ENCODE measurements around the genes CDT1 and ACSF3.

DNA sequence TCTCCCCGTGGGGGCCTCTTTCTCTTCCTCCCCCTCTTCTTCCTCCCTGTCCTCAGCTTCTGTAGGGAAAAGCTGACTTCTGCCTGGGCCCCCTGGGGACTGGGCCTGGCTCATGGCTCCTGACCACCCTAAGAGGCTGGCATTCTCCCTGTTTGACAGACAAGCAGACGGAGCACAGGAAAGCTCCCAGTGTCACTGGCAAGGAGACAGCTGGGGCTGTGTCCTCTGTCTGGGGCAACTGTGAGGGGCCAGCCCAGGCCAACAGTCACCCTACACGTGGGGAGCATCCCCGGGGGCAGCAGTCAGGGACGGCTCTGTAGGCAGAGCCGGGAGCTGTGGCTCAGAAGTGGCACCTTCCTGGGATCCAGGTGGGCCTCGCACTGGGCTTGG lies 14.4 kb downstream of the CTU2 start:
- PRO-cap = no peak
CAGE:
- cytosol, long polyA minus RNA = no peak
- cytosol, long polyA plus RNA = no peak
- long polyA plus RNA = no peak
- nucleus, long polyA minus RNA = no peak
- nucleus, long polyA plus RNA = no peak

- PRO-cap = no peak
CAGE:
- cytosol, long polyA minus RNA = no peak
- cytosol, long polyA plus RNA = no peak
- long polyA plus RNA = no peak
- nucleus, long polyA minus RNA = no peak
- nucleus, long polyA plus RNA = no peak
Measured at GRCh38 chr16:88761260-88762314, 23.4 kb downstream of the PIEZO1 start.

DNA sequence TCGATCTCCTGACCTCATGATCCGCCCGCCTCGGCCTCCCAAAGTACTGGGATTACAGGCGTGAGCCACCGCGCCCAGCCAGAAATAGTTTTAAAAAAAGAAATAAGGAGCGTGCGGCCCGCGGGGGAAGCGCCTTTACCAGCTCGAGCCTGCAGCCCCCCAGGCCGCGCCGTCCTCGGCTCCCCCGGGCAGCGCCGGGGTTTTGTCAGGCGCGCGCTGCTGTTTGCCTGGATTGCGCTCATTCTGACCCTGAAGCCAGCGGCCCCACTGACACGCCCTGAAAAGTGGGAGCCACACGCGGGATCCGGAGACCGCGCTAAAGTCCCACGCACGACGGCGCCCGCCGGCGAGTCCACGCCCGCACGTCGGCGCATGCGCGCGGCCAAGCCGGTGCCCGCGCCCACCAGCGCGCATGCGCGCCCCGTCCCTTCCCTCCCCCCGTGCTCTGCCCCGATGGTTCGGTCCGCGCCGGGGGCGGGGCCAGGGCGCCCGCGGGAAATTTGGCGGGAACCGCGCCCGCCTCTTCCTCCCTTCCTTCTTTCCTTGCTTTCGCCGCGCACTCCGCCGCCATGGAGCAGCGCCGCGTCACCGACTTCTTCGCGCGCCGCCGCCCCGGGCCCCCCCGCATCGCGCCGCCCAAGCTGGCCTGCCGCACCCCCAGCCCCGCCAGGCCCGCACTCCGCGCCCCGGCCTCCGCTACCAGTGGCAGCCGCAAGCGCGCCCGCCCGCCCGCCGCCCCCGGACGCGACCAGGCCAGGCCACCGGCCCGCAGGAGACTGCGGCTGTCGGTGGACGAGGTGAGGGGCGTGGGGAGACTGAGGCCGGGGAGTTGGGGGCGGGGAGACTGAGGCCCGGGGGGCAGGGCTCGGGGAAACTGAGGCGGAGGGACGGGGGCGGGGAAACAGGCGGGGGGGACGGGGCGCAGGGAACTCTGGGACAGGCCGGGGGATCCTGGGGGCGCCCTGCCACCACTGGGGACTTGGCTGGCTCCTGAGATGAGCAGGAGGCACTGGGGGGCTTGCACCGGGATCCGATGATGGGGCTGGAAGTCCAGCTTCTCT lies at the start of gene CDT1:
Gene CDT1 (plus strand): TSS at position 527 of the 1,061 bp plus-strand sequence.
- PRO-cap = bidirectional peak, plus-strand start at position 132 of the sequence, minus-strand start at position 177 of the sequence; bidirectional peak, plus-strand start at position 559 of the sequence, minus-strand start at position 353 of the sequence
CAGE:
- cytosol, long polyA minus RNA = no peak
- cytosol, long polyA plus RNA = start-site peak on the plus strand centred at position 524 of the sequence, 94 bp wide, 34 and 105 reads in 2 replicates
- long polyA plus RNA = start-site peak on the plus strand centred at position 544 of the sequence, 53 bp wide, 45 and 42 reads in 2 replicates
- nucleus, long polyA minus RNA = start-site peak on the plus strand centred at position 539 of the sequence, 41 bp wide, 16 reads
- nucleus, long polyA plus RNA = start-site peak on the plus strand centred at position 545 of the sequence, 60 bp wide, 26 and 22 reads in 2 replicates

DNA sequence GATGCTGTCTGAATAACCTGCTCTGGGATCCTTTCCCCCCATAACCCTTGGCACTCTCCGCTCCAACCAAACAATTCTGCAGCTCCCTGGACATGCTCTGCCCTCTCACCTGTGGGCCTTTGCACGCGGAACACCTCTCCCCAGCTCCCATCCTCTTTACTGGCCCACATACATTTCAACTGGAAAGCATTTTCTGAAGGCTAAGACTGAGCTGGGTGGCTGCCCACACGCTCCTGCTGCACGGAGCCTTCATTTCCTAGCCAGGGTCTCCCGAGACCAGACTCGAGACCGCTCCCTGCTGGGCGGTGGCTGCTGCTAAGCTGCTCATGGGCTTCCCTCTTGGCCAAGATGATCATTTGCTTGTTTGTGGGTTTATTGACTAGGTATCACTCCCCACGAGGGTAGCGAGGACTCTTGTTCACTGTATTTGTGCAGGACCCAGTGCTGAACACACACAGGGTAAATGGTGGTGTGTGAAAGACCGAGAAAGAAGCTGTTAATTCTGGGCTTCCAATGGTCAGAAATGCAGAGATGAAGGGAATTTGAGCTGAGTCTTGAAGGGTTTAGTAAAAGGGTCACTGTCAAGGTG lies 805 bp downstream of the TRAPPC2L start:
- PRO-cap = no peak
CAGE:
- cytosol, long polyA minus RNA = no peak
- cytosol, long polyA plus RNA = no peak
- long polyA plus RNA = no peak
- nucleus, long polyA minus RNA = no peak
- nucleus, long polyA plus RNA = no peak

DNA sequence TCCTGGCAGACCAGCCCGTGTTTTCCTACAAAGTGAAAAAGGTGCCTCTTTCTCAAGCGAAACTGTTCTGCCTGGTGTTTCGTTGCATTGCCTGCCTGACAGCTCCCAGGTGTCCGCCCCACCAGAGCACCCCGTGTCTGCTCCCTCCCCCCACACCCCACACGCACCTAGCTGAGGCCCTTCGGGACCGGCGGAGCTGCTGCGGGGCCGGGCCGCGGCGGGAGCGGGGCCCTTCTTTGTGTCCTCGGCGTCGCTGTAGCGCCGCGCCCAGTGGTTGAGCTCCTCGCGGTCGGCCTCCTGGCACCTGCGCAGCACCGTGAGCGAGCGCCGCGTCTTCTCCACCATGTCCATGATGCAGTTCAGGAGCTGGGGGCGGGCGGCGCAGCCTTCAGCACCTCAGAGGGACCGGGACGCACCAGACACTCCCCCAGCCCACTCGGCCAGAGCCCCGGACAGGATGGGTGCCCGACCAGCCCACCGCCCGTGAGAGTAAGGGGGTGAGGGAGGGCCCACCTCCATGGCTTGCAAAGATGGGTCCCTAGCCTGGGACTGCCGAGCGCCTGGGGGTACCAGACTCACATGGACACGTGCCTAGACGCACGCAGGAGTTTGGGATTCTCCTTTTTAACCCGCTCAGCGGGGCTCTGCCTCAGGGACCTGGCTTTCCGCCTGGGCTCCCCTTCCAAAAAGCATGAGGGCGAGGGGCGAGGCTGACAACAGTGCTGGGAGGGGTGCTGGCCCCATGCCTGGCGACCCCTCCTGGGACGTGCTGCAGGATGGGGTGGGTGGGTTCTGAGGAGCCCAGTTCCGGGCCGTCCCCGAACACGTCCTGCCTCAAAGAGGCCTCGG lies 14.9 kb upstream of the PABPN1L start:
- PRO-cap = no peak
CAGE:
- cytosol, long polyA minus RNA = no peak
- cytosol, long polyA plus RNA = no peak
- long polyA plus RNA = no peak
- nucleus, long polyA minus RNA = no peak
- nucleus, long polyA plus RNA = no peak

- PRO-cap = no peak
CAGE:
- cytosol, long polyA minus RNA = no peak
- cytosol, long polyA plus RNA = no peak
- long polyA plus RNA = no peak
- nucleus, long polyA minus RNA = no peak
- nucleus, long polyA plus RNA = no peak
Measured at GRCh38 chr16:88885894-88886326, 19.4 kb upstream of the PABPN1L start.

- PRO-cap = no peak
CAGE:
- cytosol, long polyA minus RNA = no peak
- cytosol, long polyA plus RNA = no peak
- long polyA plus RNA = no peak
- nucleus, long polyA minus RNA = no peak
- nucleus, long polyA plus RNA = no peak
Measured at GRCh38 chr16:88902762-88903820, 36.6 kb upstream of the PABPN1L start.

DNA sequence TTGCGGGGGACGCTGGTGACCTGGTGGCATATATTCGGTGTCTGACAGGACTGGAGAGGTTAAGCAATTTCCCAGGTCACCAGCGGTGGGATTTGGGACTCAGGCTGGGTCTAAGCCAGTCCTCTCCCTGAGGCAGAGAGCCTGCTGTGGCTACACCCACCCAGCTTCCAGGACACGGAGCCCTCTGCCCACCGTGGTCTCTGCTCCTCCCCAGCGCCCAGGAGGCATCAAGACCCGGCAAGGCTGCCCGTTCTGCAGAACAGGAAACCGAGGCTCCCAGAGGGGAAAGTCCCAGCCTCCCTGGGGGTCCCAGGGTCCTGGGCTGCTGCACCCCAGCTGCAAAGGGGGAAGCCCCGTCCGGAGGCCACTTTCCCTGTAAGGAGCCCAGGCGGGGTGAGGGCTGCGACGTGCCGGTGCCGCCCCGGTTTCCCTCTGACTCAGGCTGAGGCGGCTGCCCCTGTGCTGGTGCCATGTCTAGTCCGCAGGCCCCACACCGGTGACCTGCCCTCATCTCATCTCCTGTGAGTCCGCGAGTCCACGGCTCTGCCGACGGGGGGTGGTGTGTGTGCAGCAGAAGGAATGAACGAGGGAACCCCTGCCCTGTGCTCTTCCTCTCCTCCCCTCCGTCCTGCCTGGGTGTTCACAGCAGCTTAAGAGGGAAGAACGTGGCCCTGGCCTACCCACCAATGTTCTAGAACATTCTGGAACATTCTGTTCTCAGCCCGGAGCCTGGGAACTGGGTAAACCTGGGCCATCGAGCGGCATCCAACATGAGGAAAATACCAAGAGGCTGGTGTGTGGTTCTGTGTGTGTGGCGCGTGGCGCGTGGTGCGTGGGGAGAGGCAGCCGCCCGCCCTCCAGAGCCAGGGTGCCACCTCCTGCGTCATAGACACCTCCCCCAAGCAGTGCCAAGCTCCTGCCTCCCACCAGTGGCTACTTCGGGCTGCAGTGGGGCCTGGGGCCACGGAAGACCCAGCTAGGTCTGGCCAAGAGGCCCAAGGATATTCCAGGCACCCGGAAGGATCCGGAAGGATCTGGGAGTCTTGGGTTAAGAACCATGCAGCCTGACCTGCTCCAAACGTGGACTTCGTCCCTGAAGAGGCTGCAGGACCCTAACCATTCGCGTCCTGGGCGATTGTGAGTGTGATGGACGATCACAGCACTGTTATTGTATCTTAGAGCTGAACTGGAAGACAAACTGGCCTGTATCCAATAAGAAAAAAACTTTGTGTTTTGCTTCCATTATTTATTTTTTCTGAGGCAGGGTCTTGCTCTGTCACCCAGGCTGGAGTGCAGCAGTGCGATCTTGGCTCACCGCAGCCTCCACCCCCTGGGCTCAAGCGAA lies 7.1 kb upstream of the CBFA2T3 start:
- PRO-cap = no peak
CAGE:
- cytosol, long polyA minus RNA = no peak
- cytosol, long polyA plus RNA = no peak
- long polyA plus RNA = no peak
- nucleus, long polyA minus RNA = no peak
- nucleus, long polyA plus RNA = no peak

DNA sequence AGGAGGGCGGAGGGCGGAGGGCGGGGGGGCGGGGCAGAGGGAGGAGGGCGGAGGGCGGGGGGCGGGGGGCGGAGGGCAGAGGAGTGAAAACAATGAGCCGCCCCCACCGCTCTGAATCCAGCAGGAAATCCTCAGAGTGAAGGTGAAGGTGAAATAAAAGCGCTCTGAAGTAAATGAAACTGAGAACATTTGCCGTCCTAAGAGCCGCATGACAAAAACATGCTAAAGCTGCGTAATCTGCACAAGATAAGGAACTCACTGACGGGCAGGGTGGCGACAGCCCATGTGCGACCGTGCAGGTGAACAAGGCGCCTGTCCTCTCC lies 22.8 kb upstream of the CBFA2T3 start:
- PRO-cap = no peak
CAGE:
- cytosol, long polyA minus RNA = no peak
- cytosol, long polyA plus RNA = no peak
- long polyA plus RNA = no peak
- nucleus, long polyA minus RNA = no peak
- nucleus, long polyA plus RNA = no peak

DNA sequence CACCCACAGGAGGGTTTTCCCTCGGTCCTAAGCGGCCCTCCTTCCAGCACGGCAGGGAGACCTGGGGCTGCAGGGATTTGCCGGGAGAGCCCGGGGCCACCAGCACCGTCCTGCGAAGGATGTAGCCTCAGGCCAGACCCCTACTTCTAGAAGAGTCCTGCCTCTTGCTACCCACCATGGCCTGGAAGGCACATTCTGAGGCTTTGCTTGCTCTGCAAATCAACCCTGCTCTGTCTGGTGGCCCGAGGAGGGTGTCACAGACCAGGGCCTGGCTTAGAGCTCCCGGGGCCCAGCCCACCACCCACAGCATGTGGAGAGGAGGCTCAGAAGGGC lies 28.9 kb upstream of the ACSF3 start:
- PRO-cap = no peak
CAGE:
- cytosol, long polyA minus RNA = no peak
- cytosol, long polyA plus RNA = no peak
- long polyA plus RNA = no peak
- nucleus, long polyA minus RNA = no peak
- nucleus, long polyA plus RNA = no peak

- PRO-cap = bidirectional peak, plus-strand start at chr16:89093852, minus-strand start at chr16:89093804
CAGE:
- cytosol, long polyA minus RNA = start-site peak on the plus strand at chr16:89093845-89093873, 18 reads
- cytosol, long polyA plus RNA = no peak
- long polyA plus RNA = no peak
- nucleus, long polyA minus RNA = start-site peak on the plus strand at chr16:89093871-89093936, 362 reads
- nucleus, long polyA plus RNA = no peak
Measured at GRCh38 chr16:89093527-89094024, at the start of gene ACSF3. Gene ACSF3, plus strand, starts transcription at chr16:89093852.

GRCh38 chr16:89094025-89094852 lies 587 bp downstream of the ACSF3 start:
- PRO-cap = bidirectional peak, plus-strand start at chr16:89094198, minus-strand start at chr16:89094184; unidirectional peak, minus-strand start at chr16:89094509
CAGE:
- cytosol, long polyA minus RNA = no peak
- cytosol, long polyA plus RNA = no peak
- long polyA plus RNA = no peak
- nucleus, long polyA minus RNA = no peak
- nucleus, long polyA plus RNA = no peak

DNA sequence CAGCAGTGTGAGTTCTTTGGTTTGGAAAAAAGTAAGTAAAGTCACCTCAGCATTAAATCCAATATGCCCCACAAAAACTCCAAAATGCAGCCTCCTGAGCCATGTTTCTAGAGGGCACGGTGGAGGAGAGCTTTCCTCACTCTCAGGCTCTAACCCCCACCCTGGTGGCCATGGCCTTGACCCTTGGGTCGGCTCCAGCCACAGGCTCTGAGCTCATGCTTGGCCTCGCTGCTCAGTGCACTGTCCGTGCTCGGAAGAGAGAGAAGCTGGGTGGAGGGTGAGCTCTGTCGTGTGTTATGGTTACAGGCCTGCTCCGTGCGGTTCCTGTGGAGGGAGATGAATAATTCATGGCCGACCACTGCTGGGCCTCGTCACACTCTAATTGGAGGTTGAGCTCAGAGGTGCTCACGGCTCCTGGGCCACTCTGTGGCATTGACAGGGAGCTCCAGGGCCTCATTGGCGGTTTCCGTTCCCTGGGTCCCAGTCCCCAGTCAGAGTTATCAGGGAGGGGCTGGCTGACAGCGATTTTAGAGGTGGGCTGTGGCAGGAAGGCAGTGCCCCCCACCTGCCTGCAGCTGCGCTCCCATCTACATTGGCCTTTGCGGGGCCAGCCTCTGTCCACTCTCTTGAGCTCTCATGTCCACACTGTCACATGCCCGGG lies 24.8 kb downstream of the ACSF3 start:
- PRO-cap = no peak
CAGE:
- cytosol, long polyA minus RNA = no peak
- cytosol, long polyA plus RNA = no peak
- long polyA plus RNA = no peak
- nucleus, long polyA minus RNA = no peak
- nucleus, long polyA plus RNA = no peak

- PRO-cap = no peak
CAGE:
- cytosol, long polyA minus RNA = no peak
- cytosol, long polyA plus RNA = no peak
- long polyA plus RNA = no peak
- nucleus, long polyA minus RNA = no peak
- nucleus, long polyA plus RNA = no peak
Measured at GRCh38 chr16:89122514-89123101, 29.0 kb downstream of the ACSF3 start.

DNA sequence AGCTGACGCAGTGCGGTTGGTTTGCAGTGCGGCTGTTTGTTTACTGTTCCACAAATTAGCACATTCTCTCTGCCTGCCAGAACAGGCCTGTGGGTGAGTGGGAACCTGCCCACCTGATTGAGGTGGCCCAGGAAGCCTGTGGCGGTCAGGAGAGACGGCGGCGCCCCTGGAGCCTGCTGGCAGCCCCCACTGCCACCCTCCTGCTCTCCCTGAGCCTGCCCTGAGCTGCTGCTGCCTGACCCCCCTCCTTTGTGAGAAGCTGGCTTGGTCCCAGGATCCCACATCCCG lies 37.9 kb upstream of the CDH15 start:
- PRO-cap = no peak
CAGE:
- cytosol, long polyA minus RNA = no peak
- cytosol, long polyA plus RNA = no peak
- long polyA plus RNA = no peak
- nucleus, long polyA minus RNA = no peak
- nucleus, long polyA plus RNA = no peak

DNA sequence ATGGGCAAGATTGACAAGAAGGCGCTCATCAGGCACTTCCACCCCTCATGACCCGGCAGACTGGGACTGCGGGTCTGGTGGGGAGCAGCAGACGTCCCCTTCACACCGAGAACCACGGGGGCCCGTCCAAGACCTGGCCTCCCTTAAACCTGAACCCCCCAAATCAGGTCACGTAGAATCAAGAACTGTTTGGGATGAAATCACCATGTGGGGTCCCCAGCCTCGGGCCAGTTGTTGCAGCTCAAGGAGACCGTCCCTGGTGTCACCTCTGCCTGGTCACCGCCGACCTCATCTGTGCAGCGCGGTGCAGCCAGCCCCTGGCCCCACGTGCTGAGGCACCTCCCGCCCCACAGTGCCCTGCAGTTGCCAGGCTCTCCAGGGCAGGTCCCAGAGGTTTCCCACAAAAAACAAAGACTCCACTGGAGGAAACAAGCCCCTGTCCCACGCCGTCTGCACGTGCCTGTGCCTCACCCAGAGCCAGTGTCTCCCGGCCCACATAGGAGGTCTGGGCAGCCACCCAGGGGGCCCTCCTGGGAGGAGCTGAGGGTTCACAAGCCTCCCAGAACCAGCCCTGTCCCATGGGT lies 17.3 kb upstream of the CDH15 start:
- PRO-cap = no peak
CAGE:
- cytosol, long polyA minus RNA = no peak
- cytosol, long polyA plus RNA = no peak
- long polyA plus RNA = no peak
- nucleus, long polyA minus RNA = no peak
- nucleus, long polyA plus RNA = no peak

DNA sequence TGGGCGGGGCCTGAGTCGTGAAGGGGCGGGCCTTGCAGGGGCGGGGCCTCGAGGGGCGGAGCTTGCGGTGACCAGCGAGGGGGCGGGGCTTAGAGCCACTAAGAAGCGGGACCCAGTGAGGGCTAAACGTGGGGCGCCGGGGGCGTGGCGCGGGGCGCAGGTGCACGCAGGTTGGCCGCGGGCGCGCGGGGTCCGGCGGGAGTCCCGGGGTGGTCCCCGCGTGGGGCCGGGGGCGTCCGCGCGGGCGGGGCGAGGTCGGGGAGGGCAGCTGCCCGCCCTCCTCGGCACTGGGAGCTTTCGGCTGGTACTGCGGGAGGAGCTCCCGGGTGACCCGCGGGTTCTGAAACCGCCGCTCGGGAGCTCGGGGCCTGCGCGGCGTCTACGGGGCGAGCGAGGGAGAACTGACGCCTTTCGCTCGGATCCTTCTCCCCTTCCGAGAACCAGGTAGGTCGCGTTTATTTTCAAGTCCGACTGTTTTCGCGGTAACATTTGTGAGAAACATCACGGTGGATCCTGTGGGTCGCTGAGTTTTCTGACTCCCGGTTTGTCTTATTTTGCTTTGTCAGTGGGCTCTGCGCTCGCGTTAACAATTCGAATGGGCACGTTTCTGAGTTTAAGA lies 30.2 kb downstream of the ZNF778 start:
- PRO-cap = bidirectional peak, plus-strand start at position 92 of the sequence, minus-strand start outside the sequence
CAGE:
- cytosol, long polyA minus RNA = no peak
- cytosol, long polyA plus RNA = no peak
- long polyA plus RNA = no peak
- nucleus, long polyA minus RNA = no peak
- nucleus, long polyA plus RNA = no peak

GRCh38 chr16:89261483-89262179 lies 44.1 kb downstream of the ZNF778 start:
- PRO-cap = no peak
CAGE:
- cytosol, long polyA minus RNA = no peak
- cytosol, long polyA plus RNA = no peak
- long polyA plus RNA = no peak
- nucleus, long polyA minus RNA = no peak
- nucleus, long polyA plus RNA = no peak

GRCh38 chr16:89269051-89269537 lies 51.6 kb downstream of the ZNF778 start:
- PRO-cap = no peak
CAGE:
- cytosol, long polyA minus RNA = no peak
- cytosol, long polyA plus RNA = no peak
- long polyA plus RNA = no peak
- nucleus, long polyA minus RNA = no peak
- nucleus, long polyA plus RNA = no peak

DNA sequence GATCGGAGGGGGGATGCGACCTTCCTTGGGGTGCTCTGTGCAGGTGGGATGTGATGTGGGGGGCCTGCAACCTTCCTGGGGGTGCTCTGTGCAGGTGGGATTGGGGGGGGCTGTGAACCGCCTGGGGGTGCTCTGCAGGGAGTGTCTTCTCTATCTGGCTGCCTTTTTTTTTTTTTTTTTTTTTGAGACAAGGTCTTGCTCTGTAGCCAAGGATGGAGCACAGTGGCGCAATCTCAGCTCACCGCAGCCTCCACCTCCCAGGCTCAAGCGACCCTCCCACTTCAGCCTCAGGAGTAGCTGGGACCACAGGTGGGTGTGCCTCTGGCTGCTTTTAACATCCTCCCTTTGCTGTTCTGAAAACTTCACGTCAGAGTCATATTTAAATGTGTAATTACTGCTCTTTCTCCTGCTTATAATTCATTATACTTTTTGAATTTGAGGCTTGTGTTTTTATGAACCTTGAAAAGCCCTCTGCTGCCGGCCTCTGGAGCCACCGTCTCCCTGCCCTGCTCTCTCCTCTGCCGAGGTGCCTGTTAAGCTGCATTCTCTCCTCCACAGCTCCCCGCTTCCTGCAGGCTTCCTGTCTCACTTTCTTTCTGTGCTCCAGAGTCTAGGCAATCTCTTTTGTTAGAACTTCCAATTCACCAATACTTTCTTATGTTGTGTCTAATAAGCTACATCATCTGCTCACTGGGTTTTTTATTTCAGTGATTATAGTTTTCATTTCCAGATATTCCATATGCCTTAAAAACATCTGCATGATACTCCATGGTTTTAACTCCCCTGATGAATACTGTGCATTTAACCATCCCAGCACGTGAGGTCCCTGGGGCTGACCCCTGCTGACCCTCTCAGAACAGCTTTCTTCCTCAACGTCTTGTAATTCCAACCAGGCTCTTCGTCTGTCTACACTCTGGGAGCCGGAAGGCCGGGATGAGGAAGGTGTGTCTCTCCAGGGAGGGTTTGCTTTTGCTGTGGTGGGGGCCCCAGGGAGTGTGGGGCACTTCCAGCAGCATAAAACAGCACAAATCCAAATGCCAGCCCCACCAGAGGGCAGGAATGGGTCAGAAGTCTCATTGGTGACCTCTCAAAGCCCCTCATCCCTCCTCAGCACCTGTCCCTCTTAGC lies 78.7 kb downstream of the ZNF778 start:
- PRO-cap = no peak
CAGE:
- cytosol, long polyA minus RNA = no peak
- cytosol, long polyA plus RNA = no peak
- long polyA plus RNA = no peak
- nucleus, long polyA minus RNA = no peak
- nucleus, long polyA plus RNA = no peak